Skin of body (tissue), 2 donors: ENCODE measurements around a stretch of chr10.

DNA sequence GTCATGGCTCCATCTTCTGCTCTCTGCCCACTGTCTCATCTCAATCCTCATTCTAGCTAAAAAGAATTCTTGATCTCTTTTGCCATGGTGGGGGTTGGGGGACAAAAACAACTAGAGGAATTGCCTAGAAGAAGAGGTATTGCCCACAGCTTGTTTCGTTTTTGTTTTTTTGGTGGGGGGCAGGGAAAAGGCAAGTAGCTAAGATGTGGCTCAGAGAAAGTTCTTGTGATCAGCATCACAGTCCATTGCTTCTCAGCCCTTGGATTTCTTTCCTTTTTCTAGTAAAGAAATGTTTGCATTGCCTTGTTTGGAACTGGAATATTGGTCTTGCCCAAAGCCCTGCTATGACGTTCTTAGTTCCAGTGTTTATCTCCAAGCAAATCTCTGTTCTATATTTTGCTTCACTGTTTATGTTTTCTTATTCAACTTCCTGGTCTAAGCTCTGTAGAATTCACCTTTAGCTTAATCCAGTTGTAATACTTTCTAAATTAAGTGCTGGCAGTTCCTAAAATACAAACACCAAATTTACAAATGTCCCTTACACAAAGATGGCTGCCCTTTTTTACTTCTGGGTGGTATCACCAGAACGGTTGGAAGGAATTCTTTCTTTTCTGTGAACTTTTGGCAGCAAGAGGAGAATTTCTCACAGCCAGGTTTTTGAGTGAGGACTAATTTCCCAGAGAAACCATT lies 88.7 kb upstream of the ZNF438 start:
- RAMPAGE, long total RNA = no peak

DNA sequence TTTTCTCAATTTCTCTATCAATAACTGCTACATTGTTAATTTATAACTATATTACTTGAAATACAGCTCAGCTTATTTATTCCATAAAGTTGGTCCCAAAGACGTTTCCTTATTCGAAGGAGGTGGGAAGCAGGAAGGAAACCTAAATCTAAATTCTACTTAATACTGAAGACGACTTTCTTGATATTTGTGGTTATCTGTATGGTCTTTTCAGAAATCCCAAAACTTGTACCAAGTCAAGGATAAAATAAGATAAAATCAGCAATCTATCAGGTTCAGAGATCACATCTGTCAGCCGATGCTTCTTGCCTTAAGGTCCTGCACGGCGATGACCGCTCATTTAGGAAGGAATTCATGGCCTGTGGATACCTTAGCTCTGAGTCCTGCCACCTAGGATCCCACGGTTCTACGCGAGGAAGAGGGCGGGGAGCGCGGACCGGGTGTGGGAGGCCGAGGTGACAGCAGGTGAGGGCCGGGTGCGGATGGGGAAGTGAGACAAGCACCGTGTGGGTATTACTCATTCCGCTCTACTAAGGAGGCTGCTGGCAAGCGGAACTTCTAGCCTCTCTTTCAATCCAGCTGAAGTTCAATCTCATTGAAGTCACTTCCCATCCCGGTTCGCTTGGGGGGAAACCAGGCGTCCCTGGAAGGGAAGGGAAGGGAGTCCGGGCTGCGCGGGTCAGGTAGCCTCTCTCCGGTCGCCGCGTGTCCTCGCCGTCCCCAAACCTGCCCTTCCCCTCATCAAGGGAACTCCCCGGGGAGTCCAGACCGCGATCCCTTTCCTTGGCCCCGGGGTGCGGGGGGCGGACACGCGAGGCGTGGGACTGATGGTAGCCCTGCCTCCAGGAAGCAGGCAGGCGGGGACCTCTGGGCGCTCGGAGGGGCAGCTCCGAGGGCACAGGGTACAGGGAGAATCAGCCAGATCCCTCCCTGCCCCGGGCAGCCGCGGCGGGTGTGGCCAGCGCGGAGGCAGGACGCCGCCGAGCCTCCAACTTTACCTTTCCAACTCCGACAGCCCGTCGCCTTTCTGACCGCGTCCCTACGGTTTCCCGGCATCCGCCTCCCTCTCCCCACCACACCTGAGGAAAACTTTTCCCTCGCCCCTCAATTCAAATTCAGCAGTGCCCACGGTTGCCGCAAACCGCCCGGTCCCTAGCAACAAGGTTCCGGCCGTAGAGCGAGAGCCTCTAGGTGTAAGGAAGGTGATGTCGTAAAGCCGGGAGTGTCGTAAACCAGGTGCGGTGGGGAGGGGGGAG lies 690 bp upstream of the ZEB1 start:
- RAMPAGE, long total RNA = no peak

DNA sequence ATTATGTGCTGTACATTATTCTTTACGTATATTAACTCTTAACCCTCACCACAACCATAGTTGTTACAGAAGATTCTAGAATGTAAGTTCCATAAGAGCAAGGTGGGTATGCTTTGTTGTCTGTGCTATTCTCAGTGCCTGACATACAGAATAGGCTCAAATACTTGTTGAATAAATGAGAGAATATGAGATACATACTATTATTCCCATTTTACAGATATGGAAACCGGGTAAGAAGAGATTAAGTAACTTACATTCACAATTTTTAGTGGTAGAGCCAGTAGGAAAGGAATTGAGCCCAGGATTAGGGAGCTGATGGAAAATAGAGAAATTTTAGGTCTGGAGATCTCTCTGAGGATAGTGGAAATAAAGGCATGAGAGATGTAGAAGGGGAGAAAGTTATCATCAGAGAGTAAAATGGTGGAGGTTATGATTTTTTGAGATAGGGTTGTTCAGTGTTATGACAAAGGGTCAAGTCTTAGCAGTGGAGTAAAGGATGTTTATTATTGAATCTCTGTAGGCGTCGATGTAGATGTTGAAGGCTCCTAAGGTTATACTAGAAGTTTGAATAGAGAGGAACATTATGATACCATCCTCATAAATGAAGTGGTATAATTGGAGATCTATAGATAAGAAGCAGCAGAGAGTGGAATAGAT lies 23.1 kb downstream of the ZEB1 start:
- RAMPAGE, long total RNA = no peak

DNA sequence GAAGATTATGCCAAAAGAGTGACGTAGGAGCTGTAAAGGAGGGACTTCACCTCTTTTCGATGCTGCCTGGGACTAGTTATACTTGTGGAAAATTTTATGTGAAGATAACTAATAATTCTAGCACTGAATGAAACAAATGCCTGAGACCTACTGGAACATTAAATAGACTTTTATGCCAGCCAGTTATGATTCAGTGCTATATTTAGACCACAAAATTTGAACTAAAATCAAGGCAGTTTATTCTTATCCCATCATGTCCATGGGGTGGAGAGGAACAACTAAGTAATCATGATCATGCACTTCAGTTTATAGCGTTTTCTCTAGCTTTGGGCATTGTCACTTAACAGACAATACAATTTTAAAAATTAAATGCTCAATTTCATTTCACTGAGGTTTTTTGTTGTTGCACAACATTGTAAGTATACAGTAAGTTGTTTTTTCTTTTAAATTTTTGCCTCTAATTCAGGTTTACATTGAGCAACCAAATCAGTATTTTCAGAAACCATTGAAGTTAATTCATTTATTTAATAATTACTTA lies 76.7 kb downstream of the ZEB1 start:
- RAMPAGE, long total RNA = no peak

DNA sequence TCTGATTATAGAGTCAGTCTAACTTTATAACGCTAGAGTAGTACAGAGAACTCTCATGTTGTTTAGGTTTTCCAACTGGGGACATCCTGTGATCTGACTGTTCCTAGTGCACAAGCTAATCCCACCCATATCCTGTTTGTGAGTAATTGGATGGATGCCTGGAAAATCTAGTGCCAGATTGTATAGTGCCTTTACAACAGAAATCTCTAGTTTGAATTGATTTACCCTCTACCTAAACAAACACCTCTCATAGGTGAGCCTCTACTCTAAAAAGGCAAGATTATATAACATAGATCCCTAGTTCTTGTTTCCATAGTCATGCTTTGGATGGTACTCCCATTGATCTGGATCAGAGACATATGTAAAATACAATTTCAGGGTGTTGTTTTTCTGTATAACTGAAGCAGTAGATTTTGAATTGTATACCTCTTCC lies 107.5 kb downstream of the ZEB1 start:
- RAMPAGE, long total RNA = no peak

DNA sequence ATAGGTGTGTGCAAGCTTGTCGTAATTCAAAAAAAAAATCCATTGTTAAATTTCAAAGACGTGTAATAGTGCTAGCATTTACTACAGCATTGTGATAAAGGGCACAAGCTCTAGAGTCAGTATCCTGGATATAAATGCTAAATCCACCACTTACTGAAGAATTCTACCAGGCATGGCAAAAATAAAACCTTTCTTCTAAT lies 108.0 kb downstream of the ZEB1 start:
- RAMPAGE, long total RNA = no peak

DNA sequence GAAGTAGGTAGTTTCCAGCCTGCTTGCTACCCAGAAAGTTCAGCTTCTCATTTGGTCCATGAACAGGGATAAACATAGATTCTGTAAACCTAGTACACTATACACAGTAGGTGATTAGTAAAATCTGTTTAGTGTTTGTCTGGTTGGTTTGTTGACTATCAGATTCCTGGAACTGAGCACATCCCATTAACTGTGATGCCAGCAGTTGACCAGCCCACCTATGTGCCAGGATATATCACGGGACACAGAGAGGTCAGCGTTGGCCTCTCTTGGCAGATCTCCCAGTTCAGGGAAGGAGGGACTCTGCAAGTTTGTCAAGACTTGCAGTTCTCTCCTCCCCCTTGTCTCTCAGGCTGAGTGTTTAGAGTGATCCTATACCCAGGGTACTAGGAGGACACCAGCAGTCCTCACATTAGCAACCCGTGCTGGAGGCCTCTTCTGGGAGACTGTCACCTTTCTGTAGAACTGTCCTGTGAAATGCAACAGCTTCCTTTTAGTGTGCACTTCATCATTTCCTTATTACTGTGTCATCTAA lies 297.5 kb downstream of the ARHGAP12 start:
- RAMPAGE, long total RNA = no peak

DNA sequence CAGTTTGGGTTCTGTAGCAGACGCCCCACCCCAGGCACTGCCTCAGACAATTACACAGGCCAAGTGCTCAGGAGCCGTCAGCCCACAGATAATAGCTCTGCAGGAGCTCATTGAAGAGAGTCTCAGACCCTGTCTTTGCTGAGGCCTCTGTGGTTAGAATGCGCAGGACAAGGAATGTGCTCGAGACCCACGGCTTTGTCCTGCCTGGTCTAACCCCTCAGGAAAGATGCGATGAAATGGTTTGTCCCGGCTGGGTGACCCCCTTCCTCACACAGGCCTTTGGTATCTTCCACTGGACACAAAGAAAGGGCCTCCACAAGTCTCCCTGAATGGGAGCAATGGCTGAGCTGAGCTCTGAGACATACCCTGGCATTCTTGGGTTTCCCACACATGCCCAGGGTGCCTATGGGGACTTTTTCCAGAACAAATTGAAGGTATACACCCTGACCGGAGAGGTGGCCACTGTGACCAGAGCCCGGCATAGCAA lies 251.2 kb downstream of the ARHGAP12 start:
- RAMPAGE, long total RNA = no peak

DNA sequence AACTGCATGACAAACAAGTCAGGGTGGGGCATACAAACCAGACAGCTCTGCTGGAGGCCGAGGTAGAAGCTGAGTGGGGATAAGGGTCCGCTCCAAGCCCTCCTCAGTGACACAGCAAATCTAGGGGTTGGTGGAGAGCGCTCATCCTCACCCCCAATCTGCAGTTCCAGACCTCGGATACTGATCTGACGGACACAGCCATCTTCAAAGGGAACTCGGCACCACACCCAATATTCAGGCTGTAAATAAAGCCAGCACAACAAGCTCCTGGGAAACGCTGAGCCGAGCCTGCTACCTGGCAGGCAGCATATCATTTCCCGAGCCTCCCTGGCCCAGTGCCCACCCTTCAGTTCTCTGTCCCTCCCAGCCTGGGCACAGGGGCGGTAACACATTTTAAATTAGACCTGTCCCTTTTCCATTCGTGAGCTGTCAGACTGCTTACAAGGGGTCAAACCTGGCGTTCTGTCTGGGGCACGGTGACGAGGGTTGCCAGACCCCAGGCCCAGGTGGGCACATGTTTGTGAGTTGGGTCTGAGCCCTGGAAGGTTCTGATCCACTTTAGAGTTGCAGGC lies 250.5 kb downstream of the ARHGAP12 start:
- RAMPAGE, long total RNA = no peak

DNA sequence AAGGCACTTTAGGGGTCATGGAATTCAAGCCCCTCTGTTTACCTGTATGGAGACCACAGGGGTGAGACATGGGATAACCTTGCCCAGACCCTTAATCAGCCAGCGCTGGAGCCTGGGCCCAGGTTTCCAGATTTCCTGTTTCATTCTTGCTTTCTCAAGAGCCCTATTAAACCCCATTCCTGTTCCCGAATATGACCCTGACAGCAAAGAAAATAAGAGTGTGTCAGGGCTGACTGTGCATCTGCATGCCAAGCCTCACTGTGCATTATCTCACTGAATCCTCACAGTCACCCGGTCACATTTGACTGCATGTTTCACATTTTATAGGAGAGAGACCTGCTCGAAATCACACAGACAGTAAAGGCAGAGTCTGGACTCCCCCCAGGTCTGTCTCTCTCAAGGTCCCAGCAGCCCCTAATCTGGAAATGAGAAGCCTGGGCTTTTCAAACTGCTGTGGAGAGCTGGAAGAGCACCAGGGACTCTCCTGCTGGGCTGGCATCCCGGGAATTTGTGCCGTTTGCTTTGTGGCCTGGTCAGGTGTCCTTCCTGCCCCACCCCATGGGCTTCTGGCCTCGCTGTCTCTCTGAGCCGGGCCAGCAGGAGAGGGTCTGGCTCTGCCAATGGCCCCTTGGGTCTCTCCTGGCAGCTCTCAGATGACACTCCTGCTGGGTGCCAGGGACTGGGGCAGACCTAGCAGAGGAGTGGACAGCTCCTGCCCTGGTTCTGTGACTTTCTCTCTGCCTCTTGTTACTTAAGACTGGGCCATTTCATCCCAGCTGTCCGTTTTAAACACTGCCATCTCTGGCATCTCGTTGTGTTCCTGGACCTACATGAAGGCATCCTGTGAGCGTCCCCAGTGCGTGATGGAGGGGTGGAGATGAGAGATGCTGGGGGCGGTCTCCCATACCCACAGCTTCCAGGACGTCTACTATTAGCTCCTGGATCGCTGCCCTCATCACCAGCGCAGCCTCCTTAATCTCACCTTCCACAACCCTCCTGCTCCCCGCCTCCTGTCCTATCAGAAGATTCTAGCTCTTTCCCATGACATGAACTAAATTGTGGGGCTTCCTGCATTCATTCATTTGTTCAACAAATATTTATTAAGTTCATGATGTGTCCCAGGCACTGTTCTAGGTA lies 173.6 kb downstream of the ARHGAP12 start:
- RAMPAGE, long total RNA = no peak

- RAMPAGE, long total RNA = no peak
Observed at GRCh38 chr10:31774902-31775557, 153.6 kb downstream of the ARHGAP12 start.

- RAMPAGE, long total RNA = no peak
Observed at GRCh38 chr10:31864885-31865237, 63.8 kb downstream of the ARHGAP12 start.

DNA sequence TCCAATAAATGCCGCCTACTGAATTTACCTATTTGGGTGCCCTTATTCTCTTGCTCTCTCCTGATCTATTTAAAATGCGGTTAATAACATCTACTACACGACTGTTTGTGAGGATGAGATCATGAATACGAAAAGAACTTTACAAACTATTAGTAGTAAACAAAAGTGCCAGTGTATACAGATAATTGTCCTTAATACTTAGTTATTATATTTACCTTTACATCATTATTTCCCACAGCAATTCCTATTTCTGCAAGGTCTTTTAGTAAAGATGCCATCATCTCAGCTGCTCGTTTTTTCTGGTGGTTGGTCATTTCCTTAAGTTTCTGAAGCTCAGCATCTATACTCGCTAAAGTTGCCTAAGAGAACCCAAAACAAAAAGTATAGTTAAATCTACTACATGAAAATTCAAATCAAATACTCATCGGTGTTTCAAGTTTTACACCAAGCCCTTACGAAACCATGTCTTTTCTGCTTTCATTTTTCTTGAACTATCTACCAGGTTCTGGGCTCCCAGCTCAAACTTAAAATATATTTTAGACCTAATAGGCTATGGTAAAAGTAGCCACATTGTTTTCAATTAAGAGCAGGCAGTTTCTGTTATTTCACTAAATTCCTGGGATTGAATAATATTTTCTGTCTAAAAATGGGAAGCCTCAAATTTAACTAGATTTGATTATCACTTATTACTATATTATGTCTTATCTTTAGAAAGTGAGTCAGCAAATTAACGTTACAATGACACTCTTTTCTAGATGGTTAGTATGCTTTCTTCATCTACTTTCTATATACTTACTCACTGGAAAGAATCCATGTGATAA lies 27.8 kb downstream of the KIF5B start:
- RAMPAGE, long total RNA = no peak

DNA sequence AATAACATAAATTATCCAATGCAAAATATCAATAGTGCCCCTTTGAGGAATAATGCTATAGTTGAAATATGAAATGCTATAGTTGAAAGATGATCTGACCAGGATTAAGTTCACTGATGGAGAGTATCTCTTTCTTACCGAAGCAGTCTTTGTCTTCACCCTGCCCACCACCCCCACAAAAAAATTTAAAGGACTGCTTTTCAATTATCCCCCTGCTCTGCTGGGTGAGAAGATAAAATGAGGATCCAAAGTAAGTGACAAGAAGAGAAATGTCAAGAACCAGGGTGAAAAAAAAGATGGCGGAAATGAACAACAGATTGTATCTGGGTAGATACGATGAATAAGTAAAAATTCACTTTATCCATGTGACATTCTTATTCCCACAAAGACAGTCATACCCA lies 24.0 kb downstream of the KIF5B start:
- RAMPAGE, long total RNA = no peak

GRCh38 chr10:32141038-32141469 lies 84.8 kb upstream of the KIF5B start:
- RAMPAGE, long total RNA = no peak

DNA sequence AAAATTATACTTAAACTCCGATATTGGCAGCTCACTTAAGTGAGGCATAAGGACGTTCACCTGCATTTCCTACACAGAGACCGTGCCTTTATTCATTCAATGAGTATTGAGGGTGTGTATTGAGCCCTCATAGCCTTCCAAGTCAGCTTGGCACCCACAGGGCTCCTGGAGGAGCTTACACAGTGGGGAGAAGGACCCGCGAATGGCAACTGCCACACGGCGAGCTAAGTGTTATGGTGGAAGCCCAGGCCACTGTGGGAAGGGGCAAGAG lies 1.6 kb upstream of the EPC1 start:
- RAMPAGE, long total RNA = no peak

- RAMPAGE, long total RNA = no peak
Observed at GRCh38 chr10:32459308-32459558, 13.3 kb downstream of the CCDC7 start.

DNA sequence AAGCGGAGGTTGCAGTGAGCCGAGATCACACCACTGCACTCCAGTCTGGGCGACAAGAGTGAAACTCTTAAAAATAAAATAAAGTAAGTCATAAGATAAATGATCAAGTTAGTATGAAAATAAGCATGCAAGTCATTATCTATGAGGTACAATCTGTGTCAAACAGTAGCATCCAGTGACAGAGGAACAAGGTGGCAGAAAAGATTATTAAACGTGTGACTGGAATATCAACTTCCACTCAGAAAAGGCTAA lies 30.4 kb downstream of the ITGB1 start:
- RAMPAGE, long total RNA = no peak

- RAMPAGE, long total RNA = no peak
Observed at GRCh38 chr10:32929413-32930139, 28.5 kb downstream of the ITGB1 start.

DNA sequence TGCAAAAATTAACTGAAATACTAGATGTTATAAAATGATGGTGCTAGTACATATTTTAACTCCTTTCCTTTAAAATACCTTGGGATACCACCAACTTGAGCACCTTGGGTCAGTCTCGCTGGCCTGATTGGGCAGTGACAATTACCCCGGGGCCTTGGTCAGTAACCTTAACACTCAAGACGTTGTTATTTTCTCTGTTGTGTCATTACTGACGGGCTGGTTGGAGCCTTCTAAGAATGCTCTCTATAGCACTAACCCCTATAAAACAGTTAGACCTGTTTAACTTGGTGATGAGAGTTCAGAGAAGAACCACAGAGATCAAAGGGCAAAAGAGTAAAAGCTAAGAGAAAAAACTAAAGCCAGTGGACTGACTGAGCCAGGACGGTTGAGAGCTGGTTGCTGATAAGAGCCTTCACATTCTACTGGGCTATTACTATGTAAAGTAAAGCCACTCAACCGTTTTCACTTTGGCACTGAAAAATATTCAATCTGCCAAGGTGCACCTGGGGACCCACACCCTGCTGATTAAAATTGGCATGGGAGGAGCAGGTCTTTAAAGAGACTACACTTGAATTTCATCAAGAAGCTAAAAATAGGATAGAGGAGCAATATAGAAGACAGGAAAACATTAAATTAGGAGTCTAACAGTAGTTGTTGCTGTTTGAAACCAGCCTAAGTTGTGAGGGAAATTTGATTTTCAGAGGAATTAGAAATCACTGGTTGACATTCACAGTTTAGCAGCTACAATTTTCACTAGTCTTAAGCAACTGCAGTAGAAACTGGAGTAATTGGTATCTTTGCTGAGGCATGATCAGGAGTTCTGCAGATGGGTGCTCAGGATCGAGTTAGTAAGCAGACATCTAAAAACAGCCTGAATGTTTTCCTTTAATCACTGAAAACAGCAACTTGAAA lies 13.7 kb upstream of the ITGB1 start:
- RAMPAGE, long total RNA = no peak